Non-pigmented ciliary epithelial cell (primary cell): Measurements from ENCODE around the gene KCNS3.

DNA sequence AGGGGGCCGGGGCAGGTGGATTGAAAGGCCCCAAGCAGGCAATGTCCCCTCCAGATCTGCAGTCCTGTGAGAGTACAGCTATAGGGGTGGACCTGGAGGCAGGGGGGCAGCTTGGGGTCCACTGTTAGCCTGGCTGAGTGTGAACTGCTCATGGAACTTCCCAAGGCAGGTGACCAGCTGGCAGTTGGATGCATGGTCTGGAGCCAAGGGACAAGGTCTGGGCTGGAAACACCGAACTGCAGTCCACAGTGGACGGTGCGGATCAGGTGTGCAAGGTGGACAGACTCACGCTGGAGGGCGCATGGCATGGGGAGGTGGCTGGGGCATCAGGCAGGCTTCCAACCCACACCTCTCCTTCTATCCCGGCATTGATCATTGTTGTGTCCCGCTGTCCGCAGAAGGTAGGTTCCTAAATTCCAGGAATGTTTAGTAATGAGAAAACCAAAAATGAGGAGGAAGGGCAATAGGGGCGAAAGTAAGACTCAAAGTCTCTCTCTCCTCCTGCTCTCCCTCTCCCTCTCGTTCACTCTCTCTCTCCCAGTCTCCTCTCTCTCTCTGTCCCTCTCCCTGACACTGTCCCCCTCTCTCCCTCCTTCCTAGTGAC, 30.4 kb upstream of the LPIN1 start:
- RRBS, result no CpG with 5 or more reads among the region's 11 CpGs

DNA sequence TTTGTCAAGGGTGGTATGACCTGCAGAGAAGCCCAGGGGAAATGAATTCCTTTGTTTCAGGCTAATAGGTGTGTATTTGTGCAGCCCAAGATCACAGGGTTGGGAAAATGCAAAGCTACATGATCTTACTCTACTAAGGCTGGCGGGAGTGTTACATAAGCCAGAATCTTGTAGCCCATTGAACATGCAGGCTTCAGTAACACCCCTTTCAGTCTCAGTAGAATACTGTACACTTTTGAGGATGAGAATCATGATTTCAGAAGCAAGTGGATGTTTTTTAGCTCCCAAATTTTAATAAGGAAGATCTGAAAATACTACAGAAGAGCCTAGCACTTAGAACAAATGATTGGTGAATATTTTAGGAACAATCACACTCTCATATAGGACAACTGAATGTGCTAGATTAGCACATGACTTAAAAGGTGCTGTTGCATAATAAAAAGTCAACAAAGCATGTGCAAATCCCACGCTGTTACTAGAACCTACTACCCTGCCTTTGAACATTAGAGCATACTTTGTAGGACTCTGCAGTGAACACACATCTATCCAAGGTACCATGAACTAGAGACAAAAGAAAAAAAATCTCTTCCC, 23.8 kb upstream of the LPIN1 start:
- RRBS, result no CpG with 5 or more reads among the region's 2 CpGs

- RRBS, result no CpG with 5 or more reads among the region's 13 CpGs
These were observed 2.4 kb upstream of the LPIN1 start for GRCh38 chr2:11743753-11744648.

DNA sequence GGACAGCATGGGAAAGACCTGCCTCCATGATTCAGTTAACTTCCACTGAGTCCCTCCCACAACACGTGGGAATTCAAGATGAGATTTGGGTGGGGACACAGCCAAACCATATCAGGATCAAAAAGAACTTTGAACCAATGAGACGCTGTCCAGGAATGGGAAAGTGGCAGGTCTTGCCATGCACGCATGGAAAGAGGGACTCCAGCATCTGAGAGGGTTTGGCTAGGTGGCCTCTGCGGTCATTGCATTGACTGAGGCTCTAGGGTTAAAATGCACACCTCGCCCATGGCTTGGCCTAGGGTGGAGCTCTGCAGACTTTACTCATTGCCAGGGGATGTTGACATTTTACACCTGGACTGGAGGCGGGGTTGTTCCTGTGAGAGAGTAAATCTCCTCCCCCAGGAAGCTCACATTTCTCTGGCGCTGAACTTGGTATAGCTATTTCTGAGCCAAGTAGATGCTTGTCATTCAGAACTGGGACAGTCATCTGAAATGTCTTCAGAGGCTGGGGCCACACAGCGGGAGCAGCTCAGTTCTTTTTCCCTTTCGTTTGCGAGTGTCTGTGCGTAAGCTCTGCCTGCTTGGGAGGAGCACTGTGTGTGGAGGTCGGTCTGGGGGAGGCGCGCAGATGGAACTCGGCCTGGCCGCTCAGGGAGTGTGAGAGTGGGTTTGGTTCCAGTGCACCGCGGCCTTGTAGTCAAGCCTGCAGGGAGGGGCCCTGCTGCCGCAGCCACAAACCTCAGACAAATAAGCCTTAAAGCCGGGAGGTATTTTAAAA, 76.4 kb downstream of the LPIN1 start:
- RRBS, result no CpG with 5 or more reads among the region's 20 CpGs

DNA sequence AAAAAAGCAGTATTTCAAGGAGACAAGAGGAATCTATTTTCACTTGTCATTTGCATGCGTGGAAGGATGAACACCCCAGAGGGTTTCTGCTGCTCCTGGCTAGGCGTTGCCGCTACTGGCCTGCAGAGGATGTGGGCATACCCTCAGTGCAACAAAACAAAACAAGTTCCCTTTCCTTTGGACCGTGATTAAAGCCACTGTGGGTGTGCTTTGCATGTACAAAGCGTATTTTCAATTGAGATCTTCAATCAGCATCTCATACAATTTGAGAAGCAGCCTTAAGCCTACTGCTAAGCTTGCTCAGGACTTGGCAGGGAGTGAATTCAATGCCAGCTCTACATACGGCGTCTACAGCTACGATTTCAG, 298.4 kb downstream of the LPIN1 start:
- RRBS, result no CpG with 5 or more reads among the region's 8 CpGs

DNA sequence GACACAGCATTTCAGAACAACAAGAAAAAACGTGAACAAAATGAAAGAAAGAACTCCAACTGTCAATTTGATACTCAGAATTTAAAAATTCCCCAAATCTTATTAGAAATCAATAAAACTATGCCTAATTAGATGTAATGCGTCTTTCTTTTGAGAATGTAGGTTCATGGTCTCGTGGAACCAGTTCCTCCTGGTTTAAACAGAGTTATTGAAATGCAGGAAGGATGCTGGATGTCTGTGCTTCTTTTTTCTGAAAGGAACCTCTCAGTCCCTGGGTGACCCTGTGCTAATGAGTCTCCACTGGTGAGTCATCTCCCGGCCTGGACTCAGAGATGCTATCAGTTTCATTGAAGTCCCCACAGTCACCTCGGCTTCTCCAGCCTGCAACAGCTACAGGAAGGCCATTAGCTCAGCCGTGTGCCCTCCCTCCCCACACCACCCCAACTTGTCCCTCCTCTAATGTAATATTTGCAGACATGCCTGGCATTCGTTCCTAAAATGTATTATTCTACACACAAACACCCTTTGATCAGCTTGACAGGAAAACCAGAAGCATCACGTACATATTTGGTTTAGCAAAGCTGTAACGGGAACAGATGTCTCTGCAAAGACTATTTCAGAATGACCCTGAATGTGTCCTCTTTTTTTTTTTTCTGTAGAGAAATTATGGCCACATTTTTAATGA, 430.6 kb downstream of the LPIN1 start:
- RRBS, result no CpG with 5 or more reads among the region's 9 CpGs

- RRBS, result no CpG with 5 or more reads among the region's 5 CpGs
These were observed 439.3 kb upstream of the TRIB2 start for GRCh38 chr2:12277342-12278000.

DNA sequence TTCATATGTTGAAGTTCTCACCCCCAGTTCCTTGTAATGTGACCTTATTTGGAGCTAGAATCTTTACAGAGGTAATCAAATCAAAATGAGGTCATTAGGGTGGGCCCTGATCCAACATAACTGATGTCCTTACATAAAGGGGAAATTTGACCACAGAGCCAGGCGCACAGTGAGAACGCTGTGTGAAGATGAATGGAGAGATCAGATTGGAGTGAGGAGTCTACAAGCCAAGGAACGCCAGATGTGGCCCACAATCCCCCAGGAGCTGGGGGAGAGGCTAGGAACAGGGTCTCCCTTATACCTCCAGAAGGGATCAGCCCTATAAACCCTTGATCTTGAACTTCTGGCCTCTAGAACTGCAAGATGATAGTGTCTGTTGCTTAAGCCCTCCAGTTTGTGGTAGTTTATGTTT, 31.5 kb upstream of the TRIB2 start:
- RRBS, result no CpG with 5 or more reads among the region's 3 CpGs

- RRBS, result under 1% methylated on average over 9 of the region's 60 CpGs
These were observed 591 bp upstream of the TRIB2 start for GRCh38 chr2:12715852-12716838.

DNA sequence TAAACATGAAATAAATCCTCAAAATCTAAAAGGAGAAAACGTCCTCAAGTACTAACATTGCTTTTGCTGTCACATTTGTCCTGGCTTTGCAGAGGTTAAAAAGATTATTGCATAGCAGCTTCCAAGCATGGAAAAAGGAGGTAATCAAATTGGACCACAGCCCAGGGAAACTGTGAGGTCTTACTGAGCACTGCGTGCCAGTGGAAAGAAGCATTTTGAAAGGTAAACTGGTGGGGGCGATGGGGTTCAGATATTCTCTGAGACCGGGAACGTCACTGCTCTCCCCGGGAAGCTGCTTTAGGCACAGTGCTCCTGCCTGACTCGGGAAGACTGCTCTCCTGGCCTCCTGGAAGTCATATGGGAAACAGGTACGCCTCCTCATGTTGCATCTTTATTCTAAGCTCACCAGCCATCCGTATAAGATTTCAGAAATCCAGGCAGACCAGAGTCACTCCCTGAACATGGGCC, 283.9 kb downstream of the TRIB2 start:
- RRBS, result no CpG with 5 or more reads among the region's 9 CpGs

DNA sequence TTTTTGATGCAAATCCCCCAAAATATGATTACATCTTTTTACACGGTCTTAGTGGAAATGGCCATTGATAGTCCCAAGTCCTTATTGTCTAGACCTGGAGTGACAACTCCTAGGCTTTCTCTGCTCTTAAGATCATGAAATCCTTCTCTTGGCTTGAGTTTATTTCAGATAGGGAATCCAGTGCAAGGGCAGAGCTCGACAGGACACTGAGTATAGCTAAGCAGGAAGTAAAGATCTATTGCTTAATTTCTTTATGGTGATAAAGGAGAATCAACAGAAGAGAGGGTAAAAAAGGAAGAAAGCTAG, 74.2 kb upstream of the LRATD1 start:
- RRBS, result no CpG with 5 or more reads among the region's 2 CpGs

GRCh38 chr2:16143041-16143482, 202.7 kb downstream of the MYCN start:
- RRBS, result no CpG with 5 or more reads among the region's 8 CpGs

DNA sequence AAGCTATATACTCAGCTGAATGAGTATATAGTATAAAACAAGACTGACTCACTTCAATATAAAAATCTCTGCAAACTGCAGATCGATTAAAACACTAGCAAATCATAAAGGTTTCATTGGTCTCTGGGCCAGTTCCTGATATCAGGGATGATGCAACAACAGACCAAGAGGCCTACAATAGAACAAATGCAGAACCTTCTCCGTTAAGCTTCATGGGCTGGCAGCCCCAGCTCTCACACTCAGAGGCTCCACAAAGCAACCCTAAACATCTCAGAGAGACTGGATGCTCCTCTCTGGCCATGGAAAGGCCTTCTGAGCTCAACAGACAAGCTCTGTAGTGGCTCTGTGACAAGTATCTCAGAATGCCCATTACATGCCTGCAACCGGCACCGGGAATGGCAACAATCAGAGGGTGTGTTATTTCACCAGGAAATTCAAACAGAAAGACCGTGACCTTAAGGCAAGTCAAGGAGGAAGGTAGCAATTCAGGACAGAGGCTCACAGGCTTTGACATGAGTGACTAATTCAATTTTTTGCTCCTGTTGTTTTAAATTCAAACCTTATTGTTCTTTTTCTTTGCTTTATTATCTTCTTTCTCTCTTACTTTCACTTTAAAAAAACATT, 15.2 kb downstream of the CYRIA start:
- RRBS, result no CpG with 5 or more reads among the region's 5 CpGs

DNA sequence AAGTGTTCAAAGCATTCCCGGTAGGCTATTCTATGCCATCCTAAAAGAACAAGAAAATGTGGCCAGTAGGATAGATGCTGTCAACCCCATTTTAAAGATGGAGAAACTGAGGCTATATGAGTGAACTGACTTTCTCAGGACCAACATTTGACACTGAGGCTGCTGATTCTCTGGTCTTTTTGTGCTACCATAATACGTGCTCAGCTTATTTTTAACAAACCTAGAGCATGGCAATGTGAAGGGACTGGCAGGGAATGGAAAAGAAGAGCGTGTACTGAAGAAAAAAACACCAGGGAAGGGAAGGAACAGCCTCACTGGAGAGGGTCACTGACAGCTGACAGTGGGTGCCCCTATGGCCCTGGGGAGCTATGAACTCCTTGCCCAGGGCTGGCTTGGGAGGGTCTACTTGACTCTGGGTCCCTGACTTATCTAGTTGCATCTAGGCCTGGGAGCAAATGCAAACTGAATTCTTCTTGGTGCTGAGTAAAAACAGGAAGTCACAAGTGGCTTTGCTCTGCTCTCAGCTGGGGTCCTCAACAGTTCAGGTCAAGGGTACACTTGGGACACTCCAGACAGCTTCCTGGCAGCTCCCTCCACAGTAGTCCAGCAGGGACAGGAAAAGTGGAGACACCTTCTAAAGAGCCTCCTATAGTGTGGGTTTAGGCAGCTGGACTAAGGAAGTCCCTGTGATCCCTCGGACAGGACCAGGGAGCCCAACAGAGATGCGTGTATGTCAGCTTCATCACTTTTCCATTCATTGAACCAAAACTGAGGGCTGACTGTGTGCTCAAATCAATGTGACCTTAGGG, 2.2 kb downstream of the CYRIA start:
- RRBS, result no CpG with 5 or more reads among the region's 5 CpGs

- RRBS, result no CpG with 5 or more reads among the region's 5 CpGs
These were observed 17.2 kb downstream of the VSNL1 start for GRCh38 chr2:17557565-17558283.

- RRBS, result no CpG with 5 or more reads among the region's 4 CpGs
These were observed 22.1 kb downstream of the SMC6 start for GRCh38 chr2:17731352-17732077.

- RRBS, result 4% methylated on average over 13 of the region's 33 CpGs
These were observed 426 bp downstream of the GEN1 start for GRCh38 chr2:17754366-17754762.

DNA sequence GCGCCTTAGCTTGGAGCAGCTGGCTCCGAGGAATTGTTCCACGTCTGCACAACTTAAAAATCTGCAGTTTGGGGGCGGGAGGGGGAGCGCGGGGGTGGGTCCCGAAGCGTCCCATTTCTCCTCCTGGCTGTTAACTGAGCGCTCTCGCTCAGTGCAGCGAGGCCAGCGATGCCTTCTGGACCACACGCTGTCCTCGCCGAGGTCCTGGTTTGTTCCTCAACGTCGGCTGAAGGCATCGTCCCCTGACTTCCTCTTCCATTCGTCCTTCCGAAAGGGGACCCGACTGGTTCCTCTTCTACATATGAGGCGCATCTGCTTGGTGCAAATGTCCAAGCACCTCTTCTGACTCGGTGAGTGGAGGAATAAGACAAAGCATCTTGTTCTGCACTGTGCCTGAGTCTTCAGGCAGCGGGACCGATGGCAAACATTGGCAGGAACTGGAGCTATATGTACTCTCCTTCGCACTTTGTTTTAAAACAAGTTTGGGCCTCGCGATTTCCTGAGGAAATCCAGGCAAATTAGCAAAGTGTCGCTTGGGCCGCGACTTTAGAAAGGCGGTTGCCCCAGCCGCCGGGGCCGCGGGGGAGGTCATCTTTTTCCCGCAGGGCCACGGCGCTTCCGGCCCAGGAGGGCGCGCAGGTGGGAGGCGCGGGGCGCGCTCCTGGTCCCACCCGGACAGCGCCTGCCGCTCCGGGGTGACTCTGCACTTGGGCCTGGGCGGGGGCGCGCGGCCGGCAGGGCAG, 599 bp upstream of the KCNS3 start:
- RRBS, result 2% methylated on average over 20 of the region's 55 CpGs

- RRBS, result 1% methylated on average over 27 of the region's 50 CpGs
These were observed at the start of gene KCNS3 for GRCh38 chr2:17878440-17878737. Gene KCNS3 (plus strand): TSS chr2:17878667.

- RRBS, result no CpG with 5 or more reads among the region's 10 CpGs
These were observed 14.5 kb downstream of the KCNS3 start for GRCh38 chr2:17892771-17893542.